ENCODE measurements around the gene ZNF273.

- PRO-cap: bidirectional peak, plus-strand start at chr7:57404248, minus-strand start at chr7:57404077
Measured at GRCh38 chr7:57403790-57404392, 46.1 kb upstream of the ZNF716 start.

DNA sequence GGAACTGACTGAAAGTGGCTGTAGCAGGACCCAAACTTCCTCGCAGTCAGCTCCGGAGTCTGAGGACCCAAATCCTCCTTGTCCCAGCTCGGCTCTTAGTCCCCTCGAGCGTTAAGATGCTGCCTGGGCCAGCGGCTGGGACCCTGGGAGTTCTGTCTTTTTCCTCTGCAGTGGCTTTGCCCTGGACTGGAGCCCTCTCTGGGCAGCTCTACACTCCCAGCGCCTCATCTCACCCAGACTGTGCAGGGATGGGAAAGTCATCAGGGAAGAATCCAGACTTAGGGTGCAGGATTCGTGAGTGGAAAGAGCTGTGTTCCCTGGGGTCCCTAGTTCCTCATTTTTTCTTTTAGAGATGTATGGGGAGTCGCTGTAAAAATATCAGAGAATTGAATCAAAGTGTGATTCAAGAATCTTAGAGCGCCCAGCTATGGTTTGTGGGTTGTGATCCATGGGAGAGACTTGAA, 428 bp downstream of the ZNF716 start:
- PRO-cap: no peak

- PRO-cap: no peak
Measured at GRCh38 chr7:57821763-57822244, 371.8 kb downstream of the ZNF716 start.

GRCh38 chr7:63480161-63480592, 518.5 kb upstream of the ZNF722 start:
- PRO-cap: no peak

- PRO-cap: unidirectional peak, minus-strand start at chr7:63925740; unidirectional peak, minus-strand start at chr7:63926071; unidirectional peak, minus-strand start at chr7:63926084
Measured at GRCh38 chr7:63925517-63926191, 73.0 kb upstream of the ZNF722 start.

GRCh38 chr7:64685372-64686159, 19.6 kb downstream of the ZNF107 start:
- PRO-cap: no peak

DNA sequence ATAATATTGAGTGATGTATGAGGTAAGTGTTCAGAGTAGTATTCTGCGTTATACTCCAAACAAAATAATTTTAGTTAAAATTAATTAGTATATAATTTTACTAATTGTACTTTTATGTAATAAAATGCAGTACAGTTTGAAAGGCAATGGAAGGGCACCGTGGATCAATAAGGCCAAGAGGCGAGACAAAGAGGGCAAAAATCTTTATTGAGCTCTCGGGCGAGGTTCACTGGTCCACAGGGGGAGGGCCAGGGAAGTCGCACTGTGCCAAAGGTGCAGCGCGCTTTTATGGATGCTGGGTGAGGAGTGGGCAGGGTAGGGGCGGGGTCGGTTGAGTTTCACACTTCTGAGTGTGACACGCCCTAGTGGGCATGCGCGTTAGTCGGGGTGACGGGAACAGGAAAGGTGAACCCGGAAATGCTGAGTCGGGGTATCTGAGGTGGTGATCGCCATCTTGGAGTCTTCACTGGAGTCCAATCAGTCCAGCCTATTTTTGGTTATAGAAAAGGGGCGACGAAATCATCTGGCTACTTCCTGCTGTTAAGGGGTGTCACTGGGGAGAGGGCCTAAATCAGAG, 40.6 kb downstream of the ZNF138 start:
- PRO-cap: no peak

DNA sequence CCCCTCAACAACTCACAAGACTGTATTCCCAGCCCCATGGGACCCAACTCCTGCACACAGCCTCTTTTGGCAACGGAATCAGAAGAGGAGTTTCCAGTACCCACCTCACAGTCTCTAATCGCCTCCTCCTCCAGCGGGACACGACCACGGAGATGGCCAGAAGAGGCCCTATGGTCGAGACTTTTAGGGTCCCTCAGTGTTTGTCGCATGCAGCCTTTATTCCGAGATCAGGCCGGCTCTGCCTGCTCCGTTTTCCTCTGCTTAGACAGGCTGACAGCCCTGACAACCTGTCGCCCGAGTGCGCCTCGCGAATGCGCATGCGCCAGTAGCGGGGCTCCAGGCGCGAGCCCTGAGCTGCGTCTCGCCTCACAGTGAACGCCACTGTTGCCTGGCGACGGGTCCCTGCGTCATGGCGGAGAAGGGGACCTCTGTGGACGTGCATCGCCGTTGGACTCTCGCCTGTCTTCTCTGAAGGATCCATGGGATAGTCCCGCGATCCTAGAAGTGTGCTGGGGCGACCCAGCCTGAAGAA, 25.8 kb upstream of the ZNF273 start:
- PRO-cap: no peak

GRCh38 chr7:64902925-64903955, at the start of gene ZNF273:
TSS of gene ZNF273 (plus strand) at chr7:64903273.
- PRO-cap: unidirectional peak, plus-strand start at chr7:64903273; unidirectional peak, minus-strand start at chr7:64903579

- PRO-cap: no peak
Measured at GRCh38 chr7:66095171-66095554, 19.5 kb upstream of the CRCP start.

- PRO-cap: no peak
Measured at GRCh38 chr7:66145407-66145747, 30.7 kb downstream of the CRCP start.

DNA sequence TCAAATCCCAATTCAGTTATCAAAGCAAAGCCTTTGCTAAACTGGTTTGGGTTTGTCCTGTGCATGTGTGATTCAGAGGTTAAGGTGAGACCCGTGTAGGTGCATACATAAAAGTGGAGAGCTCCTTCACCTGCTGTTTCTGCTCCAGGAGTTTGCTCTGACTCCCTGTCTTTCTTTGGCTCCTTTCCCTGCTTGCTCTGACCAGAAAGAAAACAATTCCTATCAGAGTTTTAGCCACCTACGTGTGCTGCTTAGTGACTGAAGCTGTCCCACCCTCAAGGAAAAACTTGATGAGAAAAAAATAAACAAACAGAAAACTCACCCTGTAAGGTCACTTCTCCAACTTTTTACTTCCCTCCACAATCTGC, 101.1 kb downstream of the TPST1 start:
- PRO-cap: no peak

- PRO-cap: no peak
Measured at GRCh38 chr7:66325050-66325409, 119.9 kb downstream of the TPST1 start.

DNA sequence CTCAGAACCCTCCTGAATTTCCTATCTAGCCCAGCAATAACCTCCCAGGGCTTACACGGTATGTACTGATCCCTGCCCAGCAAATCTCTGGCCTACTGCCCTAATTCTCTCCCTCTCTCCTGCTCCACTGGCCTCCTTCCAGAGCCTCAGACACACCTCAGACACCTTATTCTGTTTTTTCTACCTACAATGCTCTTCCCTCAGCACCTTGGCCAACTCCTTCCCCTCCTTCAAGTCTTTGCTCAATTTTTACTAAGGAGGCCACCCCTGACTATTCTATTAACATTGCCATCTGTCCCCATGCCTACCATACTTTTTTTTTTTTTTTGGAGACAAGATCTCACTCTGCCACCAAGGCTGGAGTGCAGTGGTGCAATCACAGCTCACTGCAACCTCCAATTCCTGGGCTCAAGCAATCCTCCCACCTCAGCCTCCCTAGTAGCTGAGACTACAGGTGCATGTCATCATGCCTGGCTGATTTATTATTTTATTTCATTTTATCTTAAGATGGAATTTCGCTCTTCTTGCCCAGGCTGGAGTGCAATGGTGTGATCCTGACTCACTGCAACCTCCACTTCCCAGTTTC, 180.6 kb downstream of the TPST1 start:
- PRO-cap: no peak

- PRO-cap: no peak
Measured at GRCh38 chr7:66554144-66554754, 74.4 kb upstream of the KCTD7 start.

- PRO-cap: no peak
Measured at GRCh38 chr7:66590526-66591217, 38.0 kb upstream of the KCTD7 start.

GRCh38 chr7:66619082-66619500, 9.6 kb upstream of the KCTD7 start:
- PRO-cap: no peak

- PRO-cap: no peak
Measured at GRCh38 chr7:66634233-66634584, 5.5 kb downstream of the KCTD7 start.

DNA sequence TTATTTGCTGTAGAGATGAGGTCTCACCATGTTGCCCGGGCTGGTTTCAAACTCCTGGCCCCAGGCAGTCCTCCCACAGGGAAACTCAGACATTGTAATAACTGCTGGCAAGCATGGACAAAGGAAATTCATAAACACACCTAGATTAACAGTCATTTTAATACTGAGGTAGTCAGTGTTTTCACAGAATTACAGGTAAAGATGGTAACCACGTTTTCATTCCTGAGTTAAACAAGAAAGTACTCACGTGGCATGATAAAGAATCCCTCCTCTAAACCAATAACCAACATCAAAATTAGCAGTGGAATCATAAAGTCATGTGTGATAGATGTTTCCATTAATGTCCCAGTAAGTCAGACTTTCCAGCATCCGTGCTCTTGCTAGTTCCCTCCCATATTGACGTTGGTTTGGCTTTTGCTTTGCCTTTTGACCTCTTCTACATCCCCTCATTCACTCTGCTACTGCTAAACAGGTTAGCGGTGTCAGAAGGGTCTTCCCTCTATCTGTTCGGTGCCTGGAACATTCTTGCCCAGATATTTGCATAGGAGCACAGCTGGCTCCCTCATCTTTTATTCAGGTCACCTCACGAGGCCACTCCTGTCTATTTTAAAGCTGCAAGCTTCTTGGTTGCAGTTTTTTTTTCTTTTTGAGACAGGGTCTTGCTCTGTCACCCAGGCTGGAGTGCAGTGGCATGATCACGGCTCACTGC, 50.2 kb downstream of the KCTD7 start:
- PRO-cap: no peak

- PRO-cap: no peak
Measured at GRCh38 chr7:66921916-66922591, 1.0 kb downstream of the TMEM248 start.